ENCODE results near the gene EAF1.

GRCh38 chr3:14418181-14418984 lies 16.0 kb downstream of the SLC6A6 start:
- PRO-cap: no peak

GRCh38 chr3:14521977-14522861 lies 17.9 kb downstream of the GRIP2 start:
- PRO-cap: no peak

GRCh38 chr3:14804216-14804685 lies 14.5 kb upstream of the FGD5 start:
- PRO-cap: no peak

DNA sequence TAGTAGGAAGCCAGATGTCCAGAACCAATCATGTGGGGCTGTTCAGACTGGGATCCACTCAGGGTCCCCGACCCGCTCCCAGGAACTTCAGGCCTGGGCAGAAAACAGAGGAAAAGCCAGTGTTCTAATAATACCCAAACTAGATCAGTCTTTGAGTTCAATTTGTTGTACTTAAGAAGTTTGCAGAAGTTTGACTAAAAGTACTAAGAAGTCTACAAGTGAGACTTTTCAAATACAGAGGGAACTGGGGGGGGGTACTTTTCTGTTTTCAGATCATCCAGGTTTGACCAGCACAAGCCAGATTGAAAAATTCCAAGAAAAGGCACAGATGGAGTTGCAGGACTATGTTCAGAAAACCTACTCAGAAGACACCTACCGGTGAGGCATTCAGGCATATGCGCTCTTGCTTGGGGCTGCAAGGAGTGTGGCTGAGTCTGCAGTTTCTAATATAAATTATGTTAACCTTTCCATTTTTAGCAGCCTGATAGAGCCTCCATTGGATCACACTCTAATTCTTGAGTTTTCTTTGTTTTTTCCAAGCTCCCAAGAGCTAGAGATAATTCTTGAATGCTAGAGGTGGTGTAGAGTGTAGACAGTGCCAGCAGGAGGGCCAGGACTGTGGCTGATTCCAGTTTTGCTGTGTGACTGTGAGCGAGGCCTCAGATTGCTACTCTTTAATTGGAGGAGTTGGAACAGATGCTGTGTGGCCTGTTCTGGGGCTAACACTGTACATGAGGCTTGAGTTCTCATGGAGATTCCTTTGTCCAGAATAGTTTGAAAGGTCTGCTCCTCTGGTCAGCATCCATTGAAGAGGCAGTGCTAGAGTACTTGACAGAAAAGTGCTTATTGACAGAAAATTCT lies 26.0 kb downstream of the MRPS25 start:
- PRO-cap: no peak

DNA sequence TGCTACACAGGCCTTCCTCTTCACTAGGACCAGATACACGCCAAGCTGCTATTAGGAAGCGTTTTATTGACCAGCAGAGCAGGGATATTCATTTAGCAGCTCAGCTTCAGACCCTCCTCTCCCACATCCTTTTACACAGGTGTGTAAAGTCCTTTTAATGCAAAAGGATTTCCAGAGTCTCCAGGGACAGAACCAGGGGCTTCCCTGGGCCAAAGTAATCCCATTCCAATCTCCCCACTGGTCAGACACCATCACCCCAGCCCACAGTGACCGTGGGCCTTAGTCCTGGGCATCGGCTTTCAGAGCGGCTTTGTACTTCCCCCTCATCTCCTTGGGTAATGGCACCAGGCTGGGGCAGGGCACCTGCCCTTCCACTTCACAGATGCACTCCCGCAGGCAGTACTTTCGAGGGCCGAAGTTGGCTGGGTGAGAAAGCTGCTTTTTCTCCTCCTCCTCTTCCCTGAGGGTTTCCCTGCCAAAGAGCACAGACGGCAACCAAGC lies 12.9 kb downstream of the MRPS25 start:
- PRO-cap: no peak

DNA sequence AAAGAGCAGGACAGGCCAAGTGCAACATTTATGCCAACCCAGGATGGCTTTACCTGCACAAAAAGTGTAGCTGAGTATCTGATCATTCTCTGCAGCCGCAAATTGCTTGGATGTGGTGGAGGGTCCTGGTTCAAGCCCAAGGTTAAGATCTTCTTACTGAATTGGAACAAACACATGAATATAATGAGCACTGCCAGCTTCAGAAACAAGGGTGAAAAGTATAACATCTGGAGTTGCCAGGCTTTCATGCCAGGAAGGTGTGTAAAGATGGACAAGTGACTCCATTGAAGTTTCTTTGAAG lies 11.8 kb upstream of the MRPS25 start:
- PRO-cap: no peak

DNA sequence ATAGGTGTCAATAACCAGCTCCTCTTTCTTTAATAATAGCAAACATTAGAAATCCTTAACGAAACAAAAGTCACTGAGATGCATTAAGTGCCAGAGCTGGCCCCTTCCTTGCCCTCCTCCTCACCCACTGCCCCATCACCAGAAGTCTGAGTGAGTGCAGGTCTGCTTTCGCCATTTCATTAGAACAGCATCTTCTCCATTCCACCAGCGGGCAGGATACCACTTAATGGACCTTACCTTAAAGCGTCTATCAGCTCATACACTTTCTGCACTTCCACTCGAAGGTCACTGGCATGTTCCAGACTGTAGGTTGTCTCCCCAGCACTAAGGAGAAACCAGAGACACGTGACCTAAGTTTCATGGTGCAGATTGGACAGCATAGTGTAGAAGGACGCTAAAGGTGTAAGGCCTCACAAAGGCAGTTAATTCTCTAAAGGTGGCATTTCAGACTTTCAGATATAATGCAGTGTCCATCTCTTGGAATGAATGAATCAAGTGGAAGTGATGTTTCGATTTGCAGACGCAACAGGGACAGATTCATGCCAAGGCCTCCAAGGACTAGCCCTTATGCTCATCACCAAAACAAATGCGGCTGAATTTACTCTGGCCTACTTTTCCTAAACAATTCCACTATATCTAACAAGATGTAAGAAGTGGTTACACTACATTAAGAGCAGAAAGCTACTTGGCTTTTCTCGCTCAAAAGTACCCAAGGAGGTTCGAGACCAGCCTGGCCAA lies 12.9 kb upstream of the MRPS25 start:
- PRO-cap: no peak

DNA sequence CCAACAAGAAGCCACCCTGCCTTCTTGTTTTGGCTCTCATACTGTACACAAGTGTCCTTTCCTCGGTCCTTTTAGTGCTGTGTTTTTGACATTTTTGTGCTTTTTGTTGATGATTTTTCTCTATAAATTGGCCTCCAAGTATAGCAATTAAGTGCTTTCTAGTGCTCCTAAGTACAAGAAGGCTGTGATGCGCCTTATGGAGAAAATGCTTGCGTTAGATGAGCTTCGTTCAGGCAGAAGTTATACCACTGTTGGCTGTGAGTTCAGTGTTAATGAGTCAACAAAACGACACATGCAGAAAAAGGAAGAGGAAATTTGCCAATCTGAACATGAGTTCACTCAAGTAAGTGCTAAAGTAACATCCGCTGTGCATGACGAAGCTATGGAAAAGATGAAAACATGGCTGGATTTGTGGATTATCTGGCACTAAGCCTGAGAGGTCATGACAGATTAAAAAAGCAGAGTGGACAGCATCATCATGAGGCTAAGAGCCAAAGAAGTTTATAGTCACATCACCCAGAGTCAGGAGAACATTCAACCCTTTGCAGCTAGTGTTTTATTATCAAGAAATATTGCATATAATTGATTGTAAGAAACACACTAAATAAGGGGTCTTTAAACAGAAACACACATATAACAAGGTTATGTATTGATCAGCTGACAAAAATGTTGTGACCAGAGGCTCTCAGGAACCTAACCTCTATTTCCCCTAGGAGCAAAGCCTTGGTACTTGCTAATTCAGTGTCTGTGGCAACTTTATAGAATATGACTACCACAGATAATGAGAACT lies 36.8 kb downstream of the SH3BP5 start:
- PRO-cap: no peak

GRCh38 chr3:15427227-15428179 lies at the start of gene EAF1:
TSS of gene EAF1 (plus strand) at chr3:15427598.
- PRO-cap: bidirectional peak, plus-strand start at chr3:15427613, minus-strand start at chr3:15427493; unidirectional peak, minus-strand start at chr3:15427822

GRCh38 chr3:15512160-15512517 lies 9.4 kb downstream of the COLQ start:
- PRO-cap: no peak

GRCh38 chr3:15529610-15530046 lies 8.1 kb upstream of the COLQ start:
- PRO-cap: no peak

DNA sequence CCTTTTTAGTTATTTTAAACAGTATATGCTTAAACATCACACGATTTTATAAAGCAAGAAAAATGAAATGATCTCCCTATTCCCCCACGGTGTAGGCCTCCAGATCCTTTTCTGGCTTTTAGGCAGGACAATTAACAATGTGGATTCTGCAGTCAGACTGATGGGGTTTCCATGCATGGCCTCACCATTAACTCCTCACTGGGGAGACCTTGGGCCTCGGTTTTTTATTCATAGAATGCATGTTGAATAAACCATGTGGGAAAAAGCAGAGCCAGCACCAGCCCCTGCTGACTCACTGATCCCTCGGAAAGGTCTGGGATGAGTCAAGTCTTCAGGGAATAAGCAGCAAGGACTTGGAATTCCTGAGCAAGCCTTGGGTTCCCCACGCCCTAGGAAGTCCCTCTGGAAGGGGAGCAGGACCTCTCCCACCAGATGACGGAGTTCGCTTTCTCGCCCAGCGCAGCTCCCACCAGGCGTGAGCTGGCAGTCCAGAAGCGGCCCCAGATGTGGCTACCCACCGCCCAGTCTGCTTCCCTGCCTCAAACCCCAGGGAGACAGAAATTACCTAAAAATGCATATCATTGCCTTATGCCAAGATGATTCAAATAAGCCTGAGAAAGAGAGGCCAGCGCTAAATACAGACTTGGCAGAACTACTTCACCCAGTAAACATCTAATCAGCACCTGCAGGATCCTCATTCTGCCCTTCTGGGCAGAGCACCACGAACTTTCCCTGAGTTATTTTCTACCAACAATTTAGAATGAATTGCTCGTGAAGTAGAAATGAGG lies 45.4 kb downstream of the BTD start:
- PRO-cap: no peak

DNA sequence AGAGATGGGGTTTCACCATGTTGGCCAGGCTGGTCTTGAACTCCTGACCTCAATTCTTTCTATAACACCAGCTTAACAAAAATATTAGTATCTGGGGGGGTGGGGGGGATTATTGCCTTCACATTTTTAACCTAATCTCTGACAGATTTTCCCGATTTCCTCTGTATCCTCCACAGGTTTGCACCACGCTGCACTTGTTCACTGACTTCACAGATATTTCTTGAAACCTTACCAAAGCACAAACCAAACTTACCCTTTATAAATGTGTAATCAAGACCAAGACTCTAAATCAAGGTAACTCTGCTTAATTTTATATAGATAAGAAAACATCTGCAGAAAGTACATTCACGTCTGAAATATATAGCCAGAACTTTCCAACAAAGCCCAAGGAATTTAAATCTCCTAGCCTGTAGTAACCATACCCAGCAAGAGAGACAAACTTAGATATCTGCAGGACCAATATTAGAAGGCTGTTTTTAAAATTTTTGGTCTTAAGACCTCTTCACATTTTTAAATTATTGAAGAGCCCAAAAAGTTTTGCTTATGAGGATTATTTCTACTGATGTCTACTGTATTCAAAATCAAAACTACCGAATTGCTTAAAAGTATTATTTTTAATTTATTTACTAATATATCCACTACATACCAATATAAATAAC lies 30.9 kb upstream of the ANKRD28 start:
- PRO-cap: no peak

DNA sequence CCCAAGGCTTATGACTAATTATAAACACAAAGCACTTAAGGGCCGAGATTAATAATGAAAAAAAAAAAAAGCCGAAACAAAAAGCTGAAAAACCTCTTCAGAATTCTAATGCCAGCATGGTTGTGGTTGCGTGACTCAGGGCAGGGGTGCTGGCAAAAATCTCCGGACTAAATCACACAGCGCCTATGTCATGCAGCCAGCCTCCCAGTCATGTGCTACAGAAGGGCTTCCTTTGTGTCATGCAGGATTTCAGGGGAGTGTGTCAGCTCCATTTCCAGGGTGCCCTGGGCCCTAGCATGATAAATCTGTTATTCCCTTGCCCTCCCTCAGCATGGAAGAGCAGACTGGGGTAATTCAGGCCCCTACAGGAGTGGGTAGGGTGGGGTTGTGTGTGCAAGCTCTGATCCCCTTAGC lies 185.1 kb upstream of the ANKRD28 start:
- PRO-cap: no peak

DNA sequence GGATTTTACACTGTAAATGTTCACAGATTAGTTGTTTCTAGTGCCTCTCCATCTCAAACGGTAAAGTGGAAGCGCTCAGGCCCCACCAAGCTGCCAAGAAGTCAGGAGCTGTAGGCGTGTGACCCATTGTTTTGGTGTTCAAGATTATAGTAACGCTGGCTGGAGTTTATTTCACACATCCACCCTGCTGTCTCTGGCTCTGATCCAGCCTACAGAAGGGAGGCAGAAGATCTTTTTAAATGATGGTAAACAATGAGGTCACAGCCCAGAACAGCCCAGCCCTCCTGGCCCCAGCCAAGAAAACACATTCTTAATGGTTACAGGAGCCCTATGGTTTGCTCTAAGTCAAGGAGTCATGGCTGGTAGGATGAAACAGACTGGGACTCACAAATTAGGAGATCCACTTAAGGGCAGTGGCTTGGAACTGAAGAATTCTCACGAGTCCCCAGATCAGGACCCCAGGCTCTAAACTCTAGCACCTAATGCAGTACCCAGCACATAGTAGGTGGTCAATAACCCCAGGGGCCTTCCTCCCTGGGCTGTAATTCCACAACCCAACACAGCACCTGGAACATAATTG lies 25.6 kb upstream of the GALNT15 start:
- PRO-cap: no peak

DNA sequence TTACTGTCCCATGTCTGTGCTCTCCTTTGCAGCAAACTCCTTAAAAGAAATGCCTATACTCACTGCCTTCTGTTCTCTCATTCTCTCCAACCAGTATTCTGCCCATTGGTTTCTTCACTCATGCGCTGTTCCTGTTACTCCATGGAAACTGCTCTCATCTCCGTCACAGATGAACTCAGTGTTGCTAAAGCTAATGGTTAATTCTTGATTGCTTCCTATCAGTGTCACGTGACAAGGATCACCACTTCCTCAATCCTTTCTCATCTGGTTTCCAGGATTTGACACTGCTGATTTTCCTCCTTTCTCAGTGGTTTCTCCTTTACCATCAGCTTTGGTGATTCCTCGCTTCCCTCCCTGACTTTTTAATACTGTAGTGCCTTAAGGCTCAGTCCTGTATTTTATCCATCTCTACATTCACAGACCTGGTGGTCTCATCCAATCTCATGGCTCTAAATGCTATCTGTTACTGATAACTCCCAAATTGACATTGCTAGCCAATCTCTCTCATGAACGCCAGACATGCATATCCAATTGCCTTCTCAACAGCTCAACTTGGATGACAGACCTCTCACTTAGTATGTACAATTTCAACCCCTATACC lies 2.5 kb downstream of the DPH3 start:
- PRO-cap: no peak

DNA sequence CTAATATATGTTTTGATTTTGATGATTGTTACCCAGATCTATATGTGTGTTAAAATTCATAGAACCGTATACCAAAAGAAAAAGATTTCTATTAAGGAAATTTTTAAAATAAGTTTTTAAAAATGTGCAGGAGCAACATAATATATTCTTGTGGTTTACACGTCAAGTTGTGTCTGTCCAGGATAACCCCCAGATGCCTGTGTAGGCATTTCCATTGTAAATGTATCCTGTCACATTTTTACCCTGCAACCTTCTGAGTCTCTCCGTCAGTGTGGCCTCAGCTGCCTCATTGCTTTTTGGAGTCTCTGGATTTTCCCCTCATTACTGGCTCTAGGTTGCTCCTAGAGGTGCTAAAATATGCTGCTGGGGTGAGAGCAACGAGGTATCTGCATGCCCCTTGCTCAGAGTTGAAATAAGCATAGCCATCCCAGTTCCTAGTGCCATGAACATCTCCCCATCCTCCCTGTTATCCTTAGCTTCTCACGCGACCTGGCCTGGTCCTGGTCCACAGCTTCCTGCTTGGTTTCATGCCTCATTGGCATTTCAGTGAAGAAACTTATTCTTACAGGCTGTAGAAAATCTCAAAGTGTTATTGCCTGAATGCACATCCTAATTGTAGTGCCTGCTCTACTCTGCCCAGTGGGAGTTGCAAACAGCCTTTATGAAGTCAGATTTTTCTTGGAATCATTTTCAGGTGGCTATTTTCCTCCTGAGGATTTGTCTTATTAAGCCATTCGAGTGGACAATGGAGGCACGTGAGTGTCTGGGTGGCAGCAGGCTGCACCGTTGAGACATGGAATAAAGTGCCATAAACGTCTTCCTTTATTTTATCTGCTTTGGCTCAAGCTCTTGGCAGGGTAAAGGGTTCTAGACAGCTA lies 33.1 kb downstream of the OXNAD1 start:
- PRO-cap: no peak

GRCh38 chr3:16468491-16468904 lies 45.0 kb downstream of the RFTN1 start:
- PRO-cap: no peak

DNA sequence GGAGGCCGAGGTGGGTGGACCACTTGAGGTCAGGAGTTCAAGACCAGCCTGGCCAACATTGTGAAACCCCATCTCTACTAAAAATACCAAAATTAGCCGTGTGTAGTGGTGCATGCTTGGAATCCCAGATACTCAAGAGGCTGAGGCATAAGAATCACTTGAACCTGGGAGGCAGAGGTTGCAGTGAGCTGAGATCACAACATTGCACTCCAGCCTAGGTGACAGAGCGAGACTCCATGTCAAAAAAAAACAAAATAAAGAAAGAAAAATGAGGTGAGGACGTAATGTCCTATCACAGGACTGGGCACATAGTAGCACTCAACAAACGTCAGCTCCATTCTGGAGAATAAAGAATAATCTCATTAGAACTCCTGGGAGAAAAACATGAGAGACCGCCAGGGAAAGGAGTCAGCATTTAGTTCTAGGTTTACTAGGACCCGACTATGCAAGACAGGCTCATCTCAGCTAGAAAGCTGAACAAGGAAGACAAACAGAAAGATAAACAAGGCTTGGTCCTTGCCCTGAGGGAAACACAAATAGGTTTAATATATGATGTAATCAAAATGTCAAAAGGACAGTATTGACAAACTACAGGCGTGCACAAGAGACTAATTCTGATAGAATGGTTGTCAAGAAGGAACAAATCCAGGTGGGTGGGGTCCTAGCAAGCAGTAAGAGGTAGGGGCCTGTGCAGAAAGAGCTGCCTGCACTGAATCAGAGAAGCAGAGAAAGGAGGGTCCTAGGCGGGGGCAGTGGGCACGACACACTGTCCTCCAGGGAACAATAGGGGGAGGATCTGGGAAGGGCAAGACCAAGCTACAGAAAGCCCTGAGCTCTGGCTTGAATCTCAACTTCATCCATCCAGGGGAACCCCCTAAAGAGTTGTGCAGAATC lies 23.6 kb downstream of the RFTN1 start:
- PRO-cap: no peak

DNA sequence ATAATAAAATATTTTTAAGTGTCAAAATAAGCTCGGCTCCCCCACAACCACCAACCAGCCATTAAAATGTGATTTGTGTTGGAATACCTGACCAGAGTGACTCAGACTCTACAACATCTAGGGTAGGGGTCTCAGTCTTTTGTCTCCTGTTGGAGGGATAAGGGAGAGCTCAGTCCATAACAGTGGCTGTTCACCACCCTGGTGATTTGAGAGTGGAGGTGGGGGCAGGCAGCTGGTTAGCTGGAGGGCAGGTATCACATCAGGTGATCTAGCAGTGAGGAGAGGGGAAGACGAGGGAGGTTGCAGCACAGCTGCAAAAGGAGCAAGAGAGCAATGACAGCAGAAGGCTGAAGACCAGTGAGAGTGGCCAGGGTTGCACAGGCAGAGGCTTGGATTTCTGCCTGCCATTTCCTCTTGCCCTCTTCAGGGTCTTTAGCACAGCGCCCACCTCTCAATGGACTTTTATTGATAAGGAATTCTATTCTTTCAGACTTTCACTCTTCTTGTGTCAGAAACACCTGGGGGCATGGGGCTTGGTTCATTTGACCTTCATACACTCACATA lies 38.4 kb downstream of the PLCL2 start:
- PRO-cap: no peak

Data from progenitor cell of endocrine pancreas (in vitro differentiated cells).